Epithelial cell of alveolus of lung (primary cell): ENCODE data around the genes CHADL and POLR3H.

DNA sequence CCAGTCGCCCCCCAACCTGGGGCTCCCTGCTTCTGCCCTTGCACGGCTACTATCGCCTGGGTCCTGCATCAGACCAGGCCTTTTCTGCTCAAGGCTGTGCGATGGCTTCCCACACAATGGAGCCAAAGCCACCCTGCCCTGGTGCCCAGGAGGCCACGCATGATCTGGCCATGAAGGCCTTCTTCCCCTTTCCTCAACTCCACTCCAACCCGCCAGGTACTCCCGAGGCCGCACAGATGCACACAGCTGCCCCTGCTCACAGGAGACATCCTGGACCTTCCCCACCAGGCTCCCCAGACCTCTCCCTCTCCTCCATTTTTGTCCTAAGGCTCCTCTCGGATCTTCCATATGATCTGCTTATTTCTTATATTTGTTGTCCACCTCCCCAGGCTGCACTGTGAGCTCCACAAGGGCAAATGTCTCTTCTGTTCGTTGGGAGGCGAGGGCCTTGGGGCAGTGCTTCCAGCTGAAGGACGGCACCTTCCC is 46.0 kb downstream of the SGSM3 start:
- RAMPAGE, long total RNA = no peak
- RRBS = no CpG with 5 or more reads among the region's 12 CpGs

- RAMPAGE, long total RNA = no peak
- RRBS = no CpG with 5 or more reads among the region's 6 CpGs
Measured at GRCh38 chr22:40426600-40427095, 56.3 kb downstream of the SGSM3 start.

- RAMPAGE, long total RNA = no peak
- RRBS = no CpG with 5 or more reads among the region's 1 CpG
Measured at GRCh38 chr22:40492184-40492701, 121.8 kb downstream of the SGSM3 start.

DNA sequence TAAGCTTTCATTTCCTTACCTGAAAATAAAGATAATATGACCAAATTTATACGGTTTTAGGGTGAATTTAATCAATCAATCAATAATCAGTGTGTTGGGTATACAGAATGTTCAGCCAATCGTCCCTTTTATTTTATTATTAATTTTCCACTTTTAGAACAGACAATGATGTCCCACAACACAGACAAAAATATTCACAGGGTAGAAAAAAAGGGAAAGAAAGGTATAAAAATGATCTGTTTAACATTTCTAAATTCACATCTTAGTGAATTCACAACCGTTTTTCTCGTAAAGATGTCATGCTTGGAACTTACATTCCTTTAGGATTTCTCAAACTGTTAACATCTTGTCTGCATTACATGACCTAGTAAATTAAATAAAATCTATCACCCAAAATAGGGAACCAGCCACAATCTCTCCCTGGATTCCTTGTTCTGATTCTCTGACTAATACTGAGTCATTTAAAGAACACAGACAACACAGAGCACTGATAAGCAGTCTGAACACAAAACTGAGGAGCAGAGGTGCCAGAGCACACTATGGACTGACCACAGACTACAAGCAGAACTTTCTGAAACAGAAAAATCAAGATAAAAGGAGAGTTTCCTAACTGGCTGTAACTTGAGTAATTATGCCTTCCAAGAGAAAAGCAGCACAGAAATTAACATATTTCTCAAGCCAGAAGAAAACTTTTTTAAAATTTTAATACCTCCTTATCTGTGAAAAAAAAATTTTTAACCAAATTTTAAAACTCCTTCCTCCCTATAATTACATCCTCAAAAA is 128.7 kb downstream of the SGSM3 start:
- RAMPAGE, long total RNA = no peak
- RRBS = no CpG with 5 or more reads among the region's 4 CpGs

DNA sequence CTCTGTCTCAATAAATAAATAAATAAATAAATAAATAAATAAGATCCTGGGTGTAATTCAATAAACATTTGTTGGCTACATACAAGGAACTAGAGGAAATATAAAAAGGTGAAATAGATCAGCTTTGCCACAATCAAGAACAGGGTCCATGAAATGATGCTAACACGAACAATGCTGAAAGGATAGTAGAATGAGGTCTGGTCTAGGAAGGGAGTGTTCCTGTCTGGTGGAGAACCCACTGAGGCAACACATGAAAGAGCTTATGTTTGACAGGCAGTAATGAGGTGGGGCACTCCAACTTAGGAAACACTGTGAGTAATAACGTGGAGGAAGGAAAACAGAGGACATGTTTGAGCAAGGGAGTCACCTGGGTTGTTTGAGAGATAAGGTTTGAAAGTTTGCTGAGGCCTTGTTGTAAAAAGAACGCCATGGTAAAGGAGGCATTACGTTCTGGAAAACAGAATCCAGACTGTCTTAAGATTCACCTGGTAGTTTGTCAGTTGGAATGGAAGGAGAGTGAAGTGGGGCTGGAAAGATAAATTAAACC is 8.1 kb upstream of the MRTFA start:
- RAMPAGE, long total RNA = no peak
- RRBS = no CpG with 5 or more reads among the region's 4 CpGs

- RAMPAGE, long total RNA = no peak
- RRBS = no CpG with 5 or more reads among the region's 12 CpGs
Measured at GRCh38 chr22:40714451-40715058, 35.3 kb downstream of the MCHR1 start.

DNA sequence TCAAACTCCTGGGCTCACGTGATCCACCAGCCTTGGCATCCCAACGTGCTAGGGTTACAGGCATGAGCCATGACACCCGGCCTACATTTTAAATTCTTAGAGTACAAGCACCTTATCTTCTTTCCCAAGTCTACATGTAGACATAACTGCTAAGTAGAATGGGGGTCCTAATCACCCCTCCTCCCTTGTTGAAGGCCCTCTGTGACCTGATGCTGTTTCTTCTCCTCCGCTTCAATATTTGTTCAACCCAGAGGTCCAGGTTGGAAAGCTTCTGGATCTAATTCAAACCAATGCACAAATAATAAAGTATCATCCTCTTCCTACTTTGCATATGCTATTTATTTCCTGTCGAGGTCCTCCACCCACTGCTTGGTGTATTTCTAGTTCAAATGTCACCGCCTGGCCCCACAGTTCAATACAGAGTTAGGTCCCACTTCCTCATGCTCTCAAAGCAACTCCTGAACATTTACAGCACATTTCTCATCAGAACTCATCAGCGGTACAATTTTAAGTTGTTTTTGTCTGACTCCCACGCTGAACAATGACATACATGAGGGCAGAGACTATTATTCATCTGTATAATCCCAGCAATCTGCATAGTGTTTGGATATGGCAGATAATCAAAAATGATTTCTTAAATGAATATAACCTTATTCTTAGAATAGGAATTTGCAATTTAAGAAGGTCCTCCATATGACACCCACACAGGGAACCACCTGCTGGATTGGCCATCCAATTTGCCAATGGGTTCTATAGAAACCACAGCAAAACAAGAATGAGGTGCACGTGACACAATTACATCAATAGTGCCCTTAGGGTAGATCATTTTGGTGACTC is 54.4 kb downstream of the SLC25A17 start:
- RAMPAGE, long total RNA = no peak
- RRBS = no CpG with 5 or more reads among the region's 9 CpGs

GRCh38 chr22:40952250-40952749 is 1.1 kb downstream of the RBX1 start:
- RAMPAGE, long total RNA = no peak
- RRBS = no CpG with 5 or more reads among the region's 4 CpGs

- RAMPAGE, long total RNA = no peak
- RRBS = no CpG with 5 or more reads among the region's 3 CpGs
Measured at GRCh38 chr22:41151735-41152065, 53.4 kb upstream of the L3MBTL2 start.

- RAMPAGE, long total RNA = no peak
- RRBS = 52% methylated on average over 3 of the region's 20 CpGs
Measured at GRCh38 chr22:41240726-41241441, at the start of gene CHADL. Gene CHADL (minus strand): TSS chr22:41240931.

GRCh38 chr22:41280072-41280641 is 5.8 kb downstream of the RANGAP1 start:
- RAMPAGE, long total RNA = no peak
- RRBS = no CpG with 5 or more reads among the region's 4 CpGs

DNA sequence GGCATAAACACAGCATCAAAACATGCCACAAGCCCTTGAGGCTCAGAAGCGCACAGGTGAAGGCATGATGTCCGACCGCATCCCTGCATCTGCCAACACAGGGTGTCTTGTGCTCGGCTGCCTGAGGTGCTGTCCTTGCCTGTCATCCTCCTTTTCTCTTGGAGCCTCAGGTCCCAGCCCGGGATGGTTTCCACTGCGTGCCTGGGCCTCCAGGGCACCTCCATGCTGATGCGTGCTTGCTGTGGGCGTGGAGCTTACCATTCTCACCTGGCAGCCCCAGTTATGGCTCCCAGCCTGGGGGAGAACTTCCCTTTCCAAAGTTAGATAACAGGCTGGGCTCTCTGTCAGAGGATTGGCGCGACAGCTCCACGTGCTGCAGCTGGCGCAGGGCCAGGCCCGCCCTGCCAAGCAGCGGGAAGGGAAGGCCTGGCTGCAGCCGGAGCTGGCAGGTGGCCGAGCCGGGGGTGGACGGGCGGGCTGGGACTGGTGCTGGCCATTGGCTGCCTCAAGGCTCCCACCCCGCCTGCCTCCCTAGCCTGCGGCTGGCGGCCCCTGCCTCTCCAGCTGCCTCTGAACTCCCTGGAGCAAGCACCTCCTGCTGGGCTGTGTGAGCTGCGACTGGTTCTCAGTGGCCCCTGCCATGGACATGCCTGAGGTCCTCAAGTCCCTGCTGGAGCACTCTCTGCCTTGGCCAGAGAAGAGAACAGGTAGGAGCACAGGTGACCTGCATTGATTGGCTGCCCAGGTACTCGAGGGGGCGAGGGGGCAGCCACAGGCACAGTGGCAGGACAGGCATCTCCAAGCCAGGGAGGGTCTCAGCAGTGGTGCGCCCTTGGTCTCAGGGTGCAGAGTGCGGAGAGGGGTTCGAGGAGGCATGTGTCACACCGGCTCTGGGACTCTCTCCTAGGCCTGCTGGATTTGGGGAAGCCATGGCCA is 14.6 kb upstream of the TEF start:
- RAMPAGE, long total RNA = no peak
- RRBS = no CpG with 5 or more reads among the region's 29 CpGs

- RAMPAGE, long total RNA = no peak
- RRBS = 2% methylated on average over 5 of the region's 36 CpGs
Measured at GRCh38 chr22:41382093-41382611, 410 bp downstream of the TEF start.

- RAMPAGE, long total RNA = no peak
- RRBS = 94% methylated on average over 3 of the region's 19 CpGs
Measured at GRCh38 chr22:41396928-41397672, 15.4 kb downstream of the TEF start.

- RAMPAGE, long total RNA = no peak
- RRBS = no CpG with 5 or more reads among the region's 9 CpGs
Measured at GRCh38 chr22:41411416-41412236, 29.9 kb downstream of the TEF start.

DNA sequence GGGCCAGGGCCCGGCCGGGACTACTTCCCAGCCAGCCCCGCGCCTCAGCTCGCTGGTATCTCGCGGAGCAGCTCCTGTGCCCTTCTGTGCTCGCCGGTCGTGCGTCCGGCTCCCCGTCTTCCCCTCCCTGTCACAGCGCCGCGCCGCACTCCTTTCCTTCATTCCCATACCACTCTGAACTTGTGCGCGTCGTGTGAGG is 192 bp upstream of the TOB2 start:
- RAMPAGE, long total RNA = no peak
- RRBS = 1% methylated on average over 8 of the region's 20 CpGs

GRCh38 chr22:41485884-41486170 is 16.9 kb downstream of the ACO2 start:
- RAMPAGE, long total RNA = no peak
- RRBS = no CpG with 5 or more reads among the region's 2 CpGs

GRCh38 chr22:41504092-41504945 is 35.4 kb downstream of the ACO2 start:
- RAMPAGE, long total RNA = no peak
- RRBS = no CpG with 5 or more reads among the region's 13 CpGs

DNA sequence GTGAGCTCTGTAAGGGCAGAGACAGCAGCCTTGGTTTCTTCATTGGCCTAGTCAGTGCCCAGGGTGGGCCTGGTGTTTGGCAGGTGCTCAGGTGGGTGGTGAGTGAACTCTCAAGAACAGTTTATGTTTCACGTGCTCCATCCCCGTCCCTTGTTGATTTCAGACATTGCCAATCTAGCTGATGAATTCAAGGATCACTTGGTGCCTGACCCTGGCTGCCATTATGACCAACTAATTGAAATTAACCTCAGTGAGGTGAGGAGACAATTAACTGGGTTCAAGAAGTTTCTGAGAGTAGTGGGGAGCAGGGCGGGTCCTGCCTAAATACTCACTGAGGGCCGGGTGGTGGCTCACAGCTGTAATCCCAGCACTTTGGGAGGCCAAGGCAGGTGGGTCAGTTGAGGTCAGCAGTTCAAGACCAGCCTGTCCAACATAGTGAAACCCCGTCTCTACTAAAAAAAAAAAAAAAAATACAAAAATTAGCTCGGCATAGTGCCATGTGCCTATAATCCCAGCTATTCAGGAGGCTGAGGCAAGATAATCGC is 25.9 kb downstream of the POLR3H start:
- RAMPAGE, long total RNA = no peak
- RRBS = no CpG with 5 or more reads among the region's 7 CpGs

GRCh38 chr22:41543906-41545162 is at the start of gene POLR3H:
Gene POLR3H (minus strand): TSS chr22:41544470.
- RAMPAGE, long total RNA = no peak
- RRBS = under 1% methylated on average over 13 of the region's 94 CpGs